H9 (cell line): ENCODE results near the genes NUDT9, DMP1 and SPP1.

DNA sequence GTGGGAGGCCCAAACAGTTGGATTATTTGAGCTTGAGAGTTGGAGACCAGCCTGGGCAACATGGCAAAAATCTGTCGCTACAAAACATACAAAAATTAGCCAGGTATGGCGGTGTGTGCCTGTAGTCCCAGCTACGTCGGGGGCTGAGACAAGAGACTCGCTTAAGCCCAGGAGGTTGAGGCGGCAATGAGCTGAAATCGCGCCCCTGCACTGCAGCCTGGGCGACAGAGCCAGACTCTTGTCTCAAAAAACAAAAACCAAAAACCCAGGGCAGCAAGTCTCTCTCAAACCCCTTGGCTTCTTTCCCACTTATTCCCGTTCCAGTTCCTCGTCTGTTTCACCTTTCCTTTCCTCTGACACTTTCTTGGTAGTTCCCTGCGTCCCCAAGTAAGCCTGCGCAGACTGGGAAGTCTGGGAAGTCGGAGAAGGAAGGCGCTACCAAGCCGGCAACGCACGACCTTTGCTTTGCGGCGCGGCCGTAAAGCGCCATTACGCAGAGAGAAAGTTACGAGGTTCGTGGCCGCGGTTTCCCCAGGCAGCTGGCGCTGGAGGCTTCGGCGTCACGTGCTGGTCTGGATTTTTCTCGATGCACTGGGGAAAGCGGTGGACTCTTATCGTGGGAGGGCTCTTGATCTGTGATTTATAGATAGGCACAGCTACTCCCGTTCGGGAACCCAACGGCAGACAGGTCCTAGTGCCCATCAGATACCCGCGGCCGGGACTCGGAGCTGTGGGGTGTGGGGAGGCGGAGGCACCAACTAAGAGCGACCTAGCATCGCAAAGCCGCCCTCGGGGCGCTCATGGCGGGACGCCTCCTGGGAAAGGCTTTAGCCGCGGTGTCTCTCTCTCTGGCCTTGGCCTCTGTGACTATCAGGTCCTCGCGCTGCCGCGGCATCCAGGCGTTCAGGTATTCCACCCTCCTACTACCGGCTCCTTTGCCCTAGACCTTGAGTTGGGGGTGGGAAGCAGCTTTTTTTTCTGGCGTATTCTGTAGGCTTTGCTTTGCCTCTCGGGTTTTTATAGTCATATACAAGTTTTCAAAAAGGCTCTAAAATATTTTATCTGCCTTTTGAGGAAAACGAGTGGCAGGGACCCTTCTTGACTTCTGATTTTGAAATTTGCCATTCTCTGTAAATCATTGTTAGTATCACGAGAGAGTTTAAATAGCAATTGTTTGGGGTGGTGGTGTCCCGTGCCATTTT lies at the start of gene NUDT9:
Gene NUDT9 (plus strand): TSS at position 468 of the 1,202 bp plus-strand sequence.
- PRO-cap, result bidirectional peak, plus-strand start at position 489 of the sequence, minus-strand start at position 404 of the sequence

- PRO-cap, result no peak
Observed at GRCh38 chr4:87526001-87526355, 3.2 kb downstream of the SPARCL1 start.

- PRO-cap, result no peak
Observed at GRCh38 chr4:87526415-87526876, 2.7 kb downstream of the SPARCL1 start.

DNA sequence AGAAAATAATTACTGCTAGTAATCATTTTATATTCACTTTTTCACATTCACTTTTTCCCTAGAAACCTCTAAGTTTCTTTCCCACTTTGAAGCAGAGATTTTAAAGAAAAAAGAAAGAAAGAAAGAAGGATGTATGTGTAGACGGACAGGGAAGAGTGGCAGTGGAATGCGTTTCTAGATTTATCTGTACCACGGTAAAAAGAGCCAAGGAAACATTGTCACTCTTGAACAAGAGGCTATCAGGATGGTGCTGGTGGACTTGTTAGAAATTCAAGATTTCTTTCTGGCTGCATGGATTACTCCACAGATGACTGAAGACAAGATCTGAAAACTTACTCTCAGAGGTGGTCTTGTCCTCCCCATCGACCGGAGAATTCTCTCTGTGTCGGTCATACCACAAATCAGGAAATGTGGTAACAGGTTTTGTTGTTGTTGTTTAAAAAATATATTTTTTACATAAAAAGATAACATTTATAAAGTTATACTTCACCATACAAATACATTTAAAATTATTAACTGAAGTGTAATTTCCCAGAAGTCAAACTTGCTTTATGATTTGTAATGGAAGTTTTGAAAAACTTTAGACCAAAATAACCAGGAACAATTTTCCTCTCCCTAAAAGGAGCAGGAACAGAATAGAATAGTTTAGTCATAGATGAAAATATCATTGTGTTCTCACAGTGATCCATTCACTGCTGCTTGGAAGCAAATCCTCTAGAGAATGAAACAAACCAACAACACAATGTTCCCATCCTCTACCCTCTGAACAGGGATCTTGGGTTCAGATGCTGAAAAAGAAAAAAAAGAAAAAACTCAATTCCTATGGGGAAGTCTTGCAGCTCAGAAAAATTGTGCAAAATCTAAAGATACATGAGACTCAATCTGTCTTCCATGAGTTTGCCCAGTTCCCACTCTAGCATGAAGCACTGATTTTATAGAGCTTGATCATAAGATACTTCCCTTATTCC lies 11.9 kb downstream of the DSPP start:
- PRO-cap, result no peak

- PRO-cap, result no peak
Observed at GRCh38 chr4:87649887-87650494, at the start of gene DMP1. Gene DMP1, plus strand, starts transcription at chr4:87650280.

- PRO-cap, result no peak
Observed at GRCh38 chr4:87678142-87678367, 28.0 kb downstream of the DMP1 start.

DNA sequence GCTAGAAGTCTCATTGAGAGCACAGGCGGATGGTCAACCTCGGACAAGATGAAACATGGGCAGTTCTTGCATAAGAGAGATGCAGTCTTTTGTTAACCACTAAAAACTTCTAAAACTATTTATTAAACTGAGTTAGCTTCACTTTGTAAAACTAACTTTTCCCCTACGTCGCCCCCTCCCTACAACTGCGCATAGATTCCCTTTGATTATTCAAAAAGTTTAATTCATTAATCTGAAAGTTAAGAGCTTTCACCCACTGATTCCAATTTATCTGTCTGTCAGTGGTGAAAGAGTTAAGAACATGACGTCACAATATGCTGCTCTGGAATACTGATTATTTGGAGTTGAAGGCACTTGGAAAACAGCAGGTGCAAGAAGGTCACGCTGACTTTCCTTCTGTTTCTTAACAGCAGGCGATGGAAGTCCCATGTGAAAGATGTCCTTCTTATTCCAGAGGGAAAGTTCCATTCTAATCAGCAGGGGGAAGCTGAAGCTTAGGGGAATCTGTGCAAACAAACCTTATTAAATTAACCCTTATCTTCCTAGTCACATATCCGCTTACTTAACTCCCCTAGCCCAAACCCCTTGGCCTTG lies 29.7 kb downstream of the DMP1 start:
- PRO-cap, result unidirectional peak, plus-strand start at position 16 of the sequence

- PRO-cap, result bidirectional peak, plus-strand start at chr4:87975714, minus-strand start at chr4:87975633
Observed at GRCh38 chr4:87975337-87975998, at the start of gene SPP1. Gene SPP1, plus strand, starts transcription at chr4:87975714.

GRCh38 chr4:88038049-88038566 lies 30.7 kb downstream of the PKD2 start:
- PRO-cap, result no peak

DNA sequence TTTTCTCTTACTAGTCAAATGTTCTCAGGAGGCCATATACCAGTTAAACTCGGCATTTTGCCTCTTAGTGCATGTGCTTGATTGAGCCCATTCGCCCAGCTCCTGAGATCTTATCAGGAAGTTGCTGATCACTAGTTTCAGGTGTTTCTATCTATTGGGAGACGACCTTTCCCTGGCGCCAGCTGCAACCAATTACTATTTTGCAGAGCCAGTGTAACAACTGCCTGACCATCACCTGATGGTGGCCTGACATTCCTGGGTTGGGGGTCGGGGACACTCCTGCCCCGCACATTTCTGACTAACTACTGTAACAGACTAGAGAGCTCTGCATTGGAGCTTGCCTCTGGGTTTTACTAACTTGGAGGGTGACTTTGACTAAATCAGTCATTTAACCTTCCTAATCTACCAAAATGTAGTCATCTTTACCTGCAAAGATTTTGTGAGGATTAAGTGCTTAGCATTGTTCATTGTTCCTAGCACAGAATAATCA lies 37.5 kb upstream of the ABCG2 start:
- PRO-cap, result bidirectional peak, plus-strand start at position 289 of the sequence, minus-strand start at position 194 of the sequence

GRCh38 chr4:88285056-88285752 lies 843 bp upstream of the PPM1K start:
- PRO-cap, result no peak

GRCh38 chr4:88532926-88533584 lies 9.5 kb upstream of the PIGY start:
- PRO-cap, result unidirectional peak, plus-strand start at chr4:88533570

DNA sequence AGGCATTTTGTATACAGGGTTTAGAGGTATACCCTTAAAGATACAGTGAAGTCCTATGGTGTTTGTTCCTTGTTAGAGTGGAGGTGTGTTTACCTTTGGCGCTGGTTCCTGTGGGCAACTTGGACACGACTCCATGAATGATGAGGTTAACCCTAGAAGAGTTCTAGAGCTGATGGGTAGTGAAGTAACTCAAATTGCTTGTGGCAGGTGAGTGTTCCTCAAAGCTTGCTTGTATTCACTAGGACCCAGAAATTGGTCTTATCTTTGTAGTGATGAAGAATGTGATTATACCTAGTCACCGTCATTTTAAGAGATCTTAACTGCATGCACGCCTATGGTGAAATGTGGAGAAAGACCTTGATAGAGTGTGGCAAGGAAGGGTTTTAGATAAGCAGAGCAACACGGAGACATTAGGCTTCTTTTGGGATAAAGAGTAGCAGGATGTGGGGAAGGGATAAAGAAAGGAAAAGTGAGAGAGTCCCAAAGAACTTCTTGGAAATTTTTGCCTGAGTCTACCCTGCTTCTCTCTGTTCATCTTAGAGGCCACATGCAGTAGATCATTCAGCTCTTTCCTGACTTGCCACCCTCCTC lies 42.4 kb downstream of the NAP1L5 start:
- PRO-cap, result no peak

GRCh38 chr4:88686777-88687481 lies 10.7 kb downstream of the NAP1L5 start:
- PRO-cap, result no peak

DNA sequence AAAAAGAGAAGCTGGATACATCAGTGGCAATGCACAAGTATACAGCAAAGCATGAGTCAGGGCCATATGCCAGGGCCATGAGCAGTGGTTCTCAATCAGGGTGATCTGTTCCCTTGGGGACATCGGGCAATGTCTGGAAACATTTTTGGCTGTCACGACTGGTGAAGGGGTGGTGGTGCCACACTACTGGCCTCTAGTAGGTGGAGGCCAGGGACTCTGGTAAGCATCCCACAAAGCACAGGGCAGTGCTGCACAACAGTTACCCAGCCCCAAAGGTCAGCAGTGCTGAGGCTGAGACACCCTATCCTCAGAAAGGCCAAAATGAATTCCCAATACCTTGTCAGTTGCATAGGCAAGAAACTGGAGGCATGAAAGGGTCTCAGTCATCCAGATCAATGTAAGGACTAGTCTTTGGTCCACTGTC lies 36.9 kb upstream of the NAP1L5 start:
- PRO-cap, result no peak

- PRO-cap, result no peak
Observed at GRCh38 chr4:89297532-89298697, 9.7 kb downstream of the GPRIN3 start.

DNA sequence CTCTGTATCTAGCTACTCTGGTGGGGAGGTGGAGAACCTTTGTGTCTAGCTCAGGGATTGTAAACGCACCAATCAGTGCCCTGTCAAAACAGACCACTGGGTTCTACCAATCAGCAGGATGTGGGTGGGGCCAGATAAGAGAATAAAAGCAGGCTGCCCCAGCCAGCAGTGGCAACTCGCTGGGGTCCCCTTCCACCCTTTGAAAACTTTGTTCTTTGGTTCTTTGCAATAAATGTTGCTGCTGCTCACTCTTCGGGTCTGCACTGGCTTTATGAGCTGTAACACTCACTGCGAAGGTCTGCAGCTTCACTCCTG lies 183.1 kb upstream of the GPRIN3 start:
- PRO-cap, result no peak

GRCh38 chr4:89641035-89641632 lies 195.8 kb downstream of the SNCA start:
- PRO-cap, result unidirectional peak, plus-strand start at chr4:89641372

- PRO-cap, result no peak
Observed at GRCh38 chr4:89898287-89898971, 3.8 kb downstream of the MMRN1 start.

GRCh38 chr4:92183784-92184157 lies 120.0 kb upstream of the GRID2 start:
- PRO-cap, result no peak